Parietal lobe (tissue), 2 donors: Measurements from ENCODE around the gene FAF1.

DNA sequence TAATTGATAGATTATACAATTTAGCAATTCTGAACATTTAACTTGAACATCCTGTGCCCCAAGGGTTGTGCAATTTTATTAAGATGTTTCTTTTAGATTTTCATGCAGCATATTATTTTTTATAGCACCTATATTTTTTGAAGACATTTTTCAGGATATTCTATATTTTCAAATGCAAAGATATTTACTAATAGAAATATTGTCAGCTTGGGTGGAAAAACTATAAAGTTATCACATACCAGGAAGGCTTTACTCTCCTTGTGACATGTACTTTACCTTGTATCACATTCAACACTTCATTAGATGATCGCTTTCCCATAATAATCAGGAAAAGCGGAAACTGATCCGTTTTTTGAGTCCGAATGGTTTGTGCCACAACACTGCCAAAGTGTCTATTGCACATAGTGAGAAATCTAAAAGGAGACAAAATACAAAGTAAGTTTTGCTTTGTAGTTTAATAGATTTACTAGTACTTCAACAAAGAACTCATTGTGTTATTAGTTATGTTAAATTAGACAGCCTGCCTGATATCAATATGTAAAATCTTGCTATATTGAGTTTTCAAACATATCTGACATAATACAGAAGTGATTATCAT, 116.2 kb upstream of the DMRTA2 start:
- RAMPAGE, long total RNA = no peak

GRCh38 chr1:50959425-50960491, at the start of gene FAF1:
Gene FAF1 (minus strand): TSS chr1:50960267.
- RAMPAGE, long total RNA = no peak

GRCh38 chr1:50970616-50971012, 569 bp downstream of the CDKN2C start:
- RAMPAGE, long total RNA = no peak

GRCh38 chr1:50978741-50979081, 8.7 kb downstream of the CDKN2C start:
- RAMPAGE, long total RNA = no peak

DNA sequence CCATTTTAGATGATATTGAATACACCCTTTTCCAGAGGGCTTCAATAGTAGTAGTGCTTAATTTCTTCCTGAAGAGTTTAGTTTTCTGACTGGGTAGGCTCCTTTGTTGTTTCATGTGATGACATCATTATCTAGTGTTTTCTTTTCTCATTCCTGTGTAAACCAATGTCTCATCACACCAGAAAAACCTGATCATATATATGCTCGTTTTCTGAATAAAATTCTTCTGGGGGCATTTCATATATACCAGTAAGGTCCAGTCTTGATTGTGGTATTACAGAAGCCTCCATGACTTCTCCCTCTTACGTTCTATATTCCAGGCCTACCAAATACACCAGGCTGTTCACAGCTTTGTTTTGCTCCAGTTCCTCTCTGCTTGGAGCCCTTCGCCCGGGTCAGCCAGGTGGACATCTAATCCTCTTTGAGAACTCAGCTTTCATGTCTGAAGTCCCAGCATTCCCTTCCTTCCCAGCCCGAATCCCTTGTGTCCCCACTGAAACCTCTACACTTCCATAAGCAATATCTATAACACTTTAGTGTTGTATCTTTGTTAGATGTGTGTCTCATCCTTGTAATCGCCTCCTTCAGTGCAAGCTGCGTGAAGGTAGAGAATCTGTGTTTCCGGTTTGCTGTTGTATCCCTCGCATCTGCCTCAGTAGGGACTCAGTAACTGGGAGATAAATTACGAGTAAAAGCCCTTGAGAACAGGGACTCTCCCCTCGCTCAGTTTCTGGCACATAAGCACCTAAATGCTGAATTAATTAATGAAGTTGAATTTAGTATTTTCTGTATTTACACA, 1.9 kb downstream of the RNF11 start:
- RAMPAGE, long total RNA = no peak

DNA sequence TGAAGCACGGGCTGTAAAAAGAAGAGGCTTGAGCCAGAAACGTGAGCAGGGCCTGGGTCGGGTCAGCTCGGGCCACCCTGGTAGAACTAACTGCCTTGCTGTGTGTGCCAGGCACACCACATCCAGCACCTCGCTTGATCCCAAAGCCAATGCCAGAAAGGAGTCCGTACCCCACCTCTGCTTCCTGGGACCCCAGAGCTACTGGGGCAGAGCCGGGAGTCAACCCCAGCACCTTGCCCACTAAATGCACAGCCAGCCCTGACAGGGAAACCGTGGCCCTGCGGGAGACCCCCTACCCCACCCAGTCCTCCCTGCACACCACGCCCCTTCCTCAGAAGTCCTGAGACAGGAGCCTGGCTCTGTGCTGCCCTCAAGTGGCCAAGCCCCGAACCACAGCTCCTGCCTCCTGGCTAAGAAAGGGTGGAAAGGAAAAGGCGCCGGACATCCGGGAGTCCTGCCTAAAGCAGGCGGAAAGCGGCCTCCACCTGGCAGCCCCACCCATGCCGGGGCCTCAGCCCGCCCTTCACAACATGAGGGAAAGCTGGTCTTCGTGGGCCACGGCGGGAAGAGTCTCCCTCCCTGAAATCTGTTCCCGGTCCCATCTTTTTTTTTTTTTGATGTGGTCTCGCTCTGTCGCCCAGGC, 33.6 kb downstream of the TTC39A start:
- RAMPAGE, long total RNA = no peak

DNA sequence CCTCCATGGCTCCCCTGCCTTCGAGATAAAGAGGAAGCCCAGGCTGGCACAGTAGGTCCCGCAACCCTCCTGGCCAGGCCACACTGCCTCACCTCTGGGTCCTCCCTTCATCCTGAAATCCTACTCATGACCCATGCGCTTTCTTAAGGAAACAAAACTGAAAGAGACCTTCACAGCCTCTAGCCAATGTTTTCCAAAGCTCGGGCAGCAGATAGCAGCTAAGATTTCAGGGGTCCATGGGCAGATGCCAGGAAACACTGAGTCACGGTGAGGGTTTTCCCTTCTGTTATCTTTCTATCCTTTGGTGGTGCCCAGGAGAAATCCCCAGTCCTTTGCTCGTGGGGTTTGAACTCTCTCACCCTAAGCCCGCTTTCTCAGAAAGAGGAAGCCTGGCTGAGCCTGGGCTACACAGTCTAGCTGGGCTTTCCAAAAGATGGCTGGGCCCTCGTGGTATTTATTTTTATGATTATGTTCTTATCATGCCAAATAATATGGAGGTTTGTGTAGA, 26.6 kb downstream of the TTC39A start:
- RAMPAGE, long total RNA = no peak

DNA sequence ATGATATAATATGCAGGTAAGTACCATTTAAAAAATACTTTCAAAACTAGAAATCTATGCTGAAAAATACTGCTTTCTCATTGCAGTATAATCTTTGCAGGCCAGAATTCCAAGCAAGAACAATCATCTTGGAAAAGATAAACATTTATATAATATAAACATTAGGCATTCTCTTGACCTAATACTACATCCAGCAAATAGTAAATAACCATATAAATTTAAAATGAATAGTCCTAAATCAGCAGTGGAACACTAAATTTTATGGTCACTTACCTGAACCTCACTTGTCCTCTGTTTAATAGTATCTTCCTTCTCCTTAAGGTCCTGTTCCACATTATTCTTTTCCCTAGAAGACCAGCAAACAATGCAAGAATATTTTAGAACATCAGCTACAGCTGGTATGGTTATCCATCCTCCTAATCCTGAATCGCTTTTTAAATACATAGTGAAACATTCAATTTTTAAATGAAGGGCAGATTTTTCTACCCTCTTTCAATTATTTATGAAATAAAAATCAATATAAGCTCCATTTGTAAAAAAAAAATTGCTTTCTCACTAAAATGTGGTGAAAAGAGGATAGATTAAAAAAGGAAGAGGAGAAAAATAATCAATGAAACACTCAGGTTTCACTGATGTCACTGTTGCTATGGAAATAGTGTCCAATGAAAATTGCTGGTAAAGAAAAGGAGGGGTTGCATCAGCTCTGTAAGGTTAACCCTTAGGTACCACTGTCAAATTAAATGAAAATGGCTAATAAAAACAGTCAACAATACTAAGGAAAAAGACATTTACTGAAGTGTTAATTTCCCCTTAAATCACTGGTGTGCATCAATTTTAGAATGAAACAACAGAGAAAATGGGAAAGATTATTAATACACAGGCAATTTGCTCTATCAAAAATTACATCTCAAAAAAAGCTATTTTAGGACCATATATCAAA, 91.4 kb upstream of the TTC39A start:
- RAMPAGE, long total RNA = no peak

- RAMPAGE, long total RNA = no peak
Observed at GRCh38 chr1:51478756-51479608, 40.1 kb downstream of the EPS15 start.

DNA sequence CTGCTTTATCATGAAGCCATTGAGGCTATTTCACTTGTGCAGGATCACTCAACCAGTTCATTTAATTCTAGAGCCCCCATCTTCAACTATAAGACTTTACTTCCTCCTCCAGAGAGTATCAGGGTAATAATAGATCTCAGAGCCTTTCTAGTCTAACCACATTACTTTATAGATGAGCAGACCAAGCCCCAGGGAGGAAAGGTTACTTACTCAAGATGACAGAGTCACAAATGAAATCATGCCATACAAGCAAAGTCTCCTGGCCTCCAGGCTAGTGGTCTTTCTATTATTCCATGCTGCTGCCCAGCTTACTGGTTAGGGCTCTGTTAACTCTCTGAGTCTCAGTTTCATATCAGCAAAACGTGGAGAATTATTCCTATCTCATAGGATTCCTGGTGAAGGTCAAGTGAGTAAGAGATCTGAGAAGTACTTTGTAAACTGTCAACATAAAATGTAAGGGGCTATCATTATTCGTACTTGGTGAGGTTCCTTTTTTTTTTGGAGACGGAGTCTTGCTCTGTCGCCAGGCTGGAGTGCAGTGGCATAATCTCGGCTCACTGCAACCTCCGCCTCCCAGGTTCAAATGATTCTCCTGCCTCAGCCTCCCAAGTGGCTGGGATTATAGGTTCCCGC, 46.4 kb upstream of the OSBPL9 start:
- RAMPAGE, long total RNA = no peak

- RAMPAGE, long total RNA = no peak
Observed at GRCh38 chr1:51622199-51623136, 5.6 kb downstream of the OSBPL9 start.

- RAMPAGE, long total RNA = no peak
Observed at GRCh38 chr1:51636920-51637520, 20.1 kb downstream of the OSBPL9 start.

DNA sequence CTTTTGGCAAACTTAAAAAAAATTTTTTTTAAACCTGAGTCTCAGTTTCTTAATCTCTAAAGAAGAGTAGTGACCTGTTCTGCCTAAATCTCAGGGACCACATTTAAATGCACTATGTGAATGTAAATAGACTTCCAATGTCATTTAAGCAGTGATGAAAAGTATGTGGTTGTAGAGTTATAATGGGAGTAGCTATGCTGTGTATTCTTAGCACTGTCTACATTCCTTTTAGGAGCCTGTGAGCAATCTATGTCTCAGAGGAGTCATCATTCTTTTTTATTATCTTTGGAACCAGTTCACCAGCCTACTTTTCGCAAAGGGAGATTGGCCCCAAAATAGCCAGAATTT, 44.1 kb downstream of the OSBPL9 start:
- RAMPAGE, long total RNA = no peak

- RAMPAGE, long total RNA = no peak
Observed at GRCh38 chr1:51661321-51661668, 44.4 kb downstream of the OSBPL9 start.

- RAMPAGE, long total RNA = no peak
Observed at GRCh38 chr1:51669061-51669882, 52.4 kb downstream of the OSBPL9 start.

- RAMPAGE, long total RNA = no peak
Observed at GRCh38 chr1:51686284-51687099, 69.6 kb downstream of the OSBPL9 start.

- RAMPAGE, long total RNA = no peak
Observed at GRCh38 chr1:51729729-51730556, 113.1 kb downstream of the OSBPL9 start.

DNA sequence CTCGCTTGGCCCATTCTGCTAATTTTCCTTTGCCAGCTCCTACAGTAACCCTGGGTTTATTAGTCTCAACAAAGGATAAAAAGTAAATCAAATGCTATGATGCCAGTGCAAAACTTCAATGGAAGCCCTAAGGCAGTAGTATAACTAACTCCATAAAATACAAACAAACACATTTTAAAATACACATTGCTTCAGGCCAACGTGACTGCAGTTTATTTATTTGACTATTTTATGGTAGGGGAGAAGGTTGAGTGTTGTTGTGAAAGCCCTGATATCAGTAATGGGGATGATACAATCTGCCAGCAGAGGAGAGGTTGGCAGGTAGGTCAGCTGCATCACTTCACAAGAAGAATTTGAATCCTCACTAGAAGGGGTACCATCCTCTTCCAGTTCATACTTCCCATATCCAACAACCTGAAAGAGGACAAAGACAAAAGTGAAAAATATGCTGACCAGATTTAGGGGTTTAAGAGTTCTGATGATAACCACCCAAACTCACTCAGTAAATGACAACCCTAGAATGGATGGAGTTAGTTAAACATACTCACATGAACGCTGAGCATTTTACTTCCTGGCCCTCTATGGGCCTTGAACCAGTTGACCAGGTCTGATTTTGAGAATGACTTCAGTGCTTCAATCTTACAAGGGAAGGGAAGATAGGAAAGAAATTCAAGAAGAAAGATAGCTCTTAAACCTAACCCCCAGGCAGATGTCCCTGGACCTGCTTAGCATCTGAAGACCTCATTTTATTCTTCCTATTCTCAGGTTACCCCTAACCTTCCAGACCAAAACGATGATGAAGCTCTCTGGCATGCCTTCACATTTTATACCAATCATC, 89.3 kb downstream of the NRDC start:
- RAMPAGE, long total RNA = no peak

DNA sequence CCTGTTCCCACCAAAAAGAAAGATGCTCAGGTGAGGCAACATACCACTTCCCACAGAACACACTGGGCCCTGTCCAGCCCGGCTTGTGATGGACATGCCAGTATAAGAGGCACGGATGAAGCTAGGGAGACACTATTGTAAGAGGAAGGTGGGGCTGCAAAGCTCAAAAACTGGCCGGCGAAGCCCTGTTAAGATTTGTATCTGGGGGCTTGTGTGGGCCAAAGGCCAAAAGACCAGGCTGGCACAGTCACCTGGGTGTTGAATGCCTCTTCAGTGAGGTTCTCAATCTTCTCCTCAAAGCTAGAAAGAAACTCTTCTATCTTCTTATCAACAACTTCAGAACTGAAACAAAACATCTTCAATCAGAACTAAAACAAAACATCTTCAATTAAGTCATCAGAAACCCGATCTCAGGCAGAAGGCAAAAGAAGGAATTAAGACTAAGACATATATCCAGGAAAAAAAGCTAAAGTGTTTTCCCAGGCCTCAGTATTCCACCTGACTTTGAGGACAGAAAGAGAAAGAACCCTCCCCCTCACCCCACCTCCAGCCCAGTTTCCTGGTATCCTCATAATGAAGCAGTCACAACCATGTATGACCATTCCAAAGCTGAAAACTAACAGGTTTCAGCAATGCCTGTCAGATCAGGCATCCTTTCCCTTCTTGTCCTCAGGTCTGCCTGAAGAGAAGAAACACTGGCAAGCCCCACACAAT, 87.7 kb downstream of the NRDC start:
- RAMPAGE, long total RNA = no peak

GRCh38 chr1:51878844-51879343, 367 bp upstream of the NRDC start:
- RAMPAGE, long total RNA = no peak